ENCODE results near the genes MUC20, MUC4 and TFRC.

GRCh38 chr3:194940051-194940537 lies 254.4 kb downstream of the FAM43A start:
- PRO-cap = no peak

DNA sequence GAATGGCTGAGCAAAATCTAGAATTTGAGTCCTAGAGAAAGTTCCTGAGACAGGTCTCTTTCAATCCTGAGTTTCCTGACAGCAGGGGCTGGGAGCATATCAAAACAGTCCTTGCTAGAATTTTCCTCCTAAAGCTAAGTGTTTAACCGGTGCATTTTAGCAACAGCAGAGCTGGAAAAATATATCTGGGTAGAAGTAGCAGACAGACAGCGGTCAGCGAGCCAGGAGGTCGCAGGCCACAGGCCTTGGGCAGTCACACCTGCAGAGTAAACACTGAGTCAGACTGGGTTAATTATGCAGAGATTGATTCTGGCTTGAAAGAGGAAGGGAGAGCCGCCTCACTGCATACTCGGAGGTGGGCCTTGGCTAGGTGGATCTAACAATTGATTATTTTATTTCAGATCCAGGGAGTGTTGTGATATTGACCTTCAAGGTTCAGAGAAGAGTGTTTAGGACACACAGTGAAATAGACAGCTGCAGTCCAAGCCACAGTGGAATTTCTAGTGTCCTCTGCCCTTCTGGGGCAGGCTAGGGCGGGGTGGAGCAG lies 237.5 kb downstream of the XXYLT1 start:
- PRO-cap = no peak

DNA sequence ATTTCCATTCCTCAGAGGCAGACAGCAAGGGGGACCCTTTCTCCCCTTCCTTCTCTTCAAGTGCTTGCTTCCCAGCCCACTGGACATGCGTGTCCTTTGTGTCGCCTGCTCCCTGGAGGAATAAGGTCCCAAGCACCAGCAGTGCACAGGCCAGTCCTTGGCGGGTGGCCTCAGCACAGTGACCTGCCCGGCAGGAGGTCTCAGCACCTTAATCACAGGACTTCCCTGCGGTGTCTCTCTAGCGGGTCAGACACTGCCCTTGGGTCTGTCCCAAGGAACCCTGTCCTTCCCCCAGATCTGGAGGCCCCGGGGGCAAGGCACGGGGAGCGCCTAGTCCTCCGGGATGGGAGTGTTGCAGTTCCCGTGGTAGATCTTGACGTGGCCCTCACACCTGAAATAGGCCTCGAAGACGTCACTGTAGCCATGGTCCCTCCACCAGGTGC lies 201.6 kb downstream of the XXYLT1 start:
- PRO-cap = no peak

GRCh38 chr3:195583063-195583445 lies 686 bp downstream of the APOD start:
- PRO-cap = no peak

DNA sequence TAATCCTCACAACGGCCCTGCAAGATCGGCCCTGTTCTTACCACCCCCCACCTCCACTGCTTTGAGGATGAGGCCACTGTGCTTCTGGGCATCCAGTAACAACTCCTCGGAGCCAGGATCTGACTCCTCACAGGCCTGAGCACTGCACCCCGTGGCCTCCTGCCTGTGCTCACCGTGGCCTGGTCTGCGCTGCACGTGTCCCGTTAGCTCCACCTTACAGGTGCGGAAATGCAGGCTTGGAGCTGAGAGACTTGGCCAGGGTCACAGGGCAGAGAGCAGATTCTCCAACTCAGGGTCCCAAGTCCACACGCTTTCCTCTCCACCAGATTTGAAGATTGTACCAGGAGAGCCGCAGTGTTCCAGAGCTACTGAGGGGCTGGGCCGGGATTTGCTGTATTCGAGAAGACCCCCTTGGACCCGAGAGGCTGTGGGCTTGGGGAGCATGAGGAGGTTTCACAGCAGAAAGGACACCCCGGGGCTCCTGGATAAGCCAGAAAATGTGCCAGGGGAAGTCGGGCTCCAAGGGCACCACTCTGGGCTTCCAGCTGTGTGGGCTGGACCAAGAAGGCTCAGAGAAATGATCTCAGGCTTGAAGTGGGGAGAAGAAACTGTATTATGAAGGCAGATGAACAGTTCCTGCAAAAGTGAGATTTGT lies 32.5 kb upstream of the APOD start:
- PRO-cap = no peak

DNA sequence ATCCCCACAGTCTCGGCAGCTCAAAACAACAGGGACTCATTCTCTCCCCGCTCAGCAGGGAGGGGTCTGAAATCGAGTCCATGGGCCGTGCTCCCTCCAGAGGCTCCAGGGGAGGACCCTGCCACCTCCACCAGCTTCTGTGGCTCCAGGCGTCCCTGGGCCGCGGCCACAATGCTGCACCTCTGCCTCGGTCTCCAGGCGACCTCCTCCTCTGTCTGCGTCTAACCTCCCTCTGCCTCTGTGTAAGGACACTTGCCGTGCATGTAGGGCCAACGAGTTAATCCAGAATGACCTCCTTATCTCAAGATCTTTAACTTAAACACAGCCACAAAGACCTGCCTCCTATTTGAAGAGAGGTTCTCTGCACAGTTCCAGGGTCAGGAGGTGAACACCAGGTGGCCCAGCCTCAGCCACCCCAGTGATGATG lies 46.6 kb upstream of the APOD start:
- PRO-cap = unidirectional peak, minus-strand start at position 234 of the sequence

GRCh38 chr3:195682143-195682810 lies 38.5 kb upstream of the MUC20 start:
- PRO-cap = no peak

DNA sequence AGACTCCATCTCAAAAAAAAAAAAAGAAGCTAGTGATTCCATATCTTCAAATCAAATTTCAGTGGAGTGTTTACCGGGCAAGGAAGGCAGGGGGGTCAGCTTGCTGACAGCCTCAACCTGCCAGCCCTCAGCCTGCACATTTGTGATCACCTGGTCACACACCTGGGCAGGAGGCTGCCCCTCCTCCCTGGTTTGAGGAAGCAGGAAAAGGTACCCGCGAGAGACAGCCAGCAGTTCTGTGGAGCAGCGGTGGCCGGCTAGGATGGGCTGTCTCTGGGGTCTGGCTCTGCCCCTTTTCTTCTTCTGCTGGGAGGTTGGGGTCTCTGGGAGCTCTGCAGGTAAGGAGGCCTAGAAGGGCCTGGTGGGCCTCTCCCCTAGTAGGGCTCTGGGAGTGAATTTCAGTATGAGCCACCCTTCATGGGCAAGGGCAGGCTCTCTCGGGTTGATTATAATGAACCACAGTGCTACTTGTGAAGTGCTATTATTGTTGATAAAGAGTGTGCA lies at the start of gene MUC20:
TSS of gene MUC20 (plus strand) at position 233 of the 504 bp plus-strand sequence.
- PRO-cap = no peak

DNA sequence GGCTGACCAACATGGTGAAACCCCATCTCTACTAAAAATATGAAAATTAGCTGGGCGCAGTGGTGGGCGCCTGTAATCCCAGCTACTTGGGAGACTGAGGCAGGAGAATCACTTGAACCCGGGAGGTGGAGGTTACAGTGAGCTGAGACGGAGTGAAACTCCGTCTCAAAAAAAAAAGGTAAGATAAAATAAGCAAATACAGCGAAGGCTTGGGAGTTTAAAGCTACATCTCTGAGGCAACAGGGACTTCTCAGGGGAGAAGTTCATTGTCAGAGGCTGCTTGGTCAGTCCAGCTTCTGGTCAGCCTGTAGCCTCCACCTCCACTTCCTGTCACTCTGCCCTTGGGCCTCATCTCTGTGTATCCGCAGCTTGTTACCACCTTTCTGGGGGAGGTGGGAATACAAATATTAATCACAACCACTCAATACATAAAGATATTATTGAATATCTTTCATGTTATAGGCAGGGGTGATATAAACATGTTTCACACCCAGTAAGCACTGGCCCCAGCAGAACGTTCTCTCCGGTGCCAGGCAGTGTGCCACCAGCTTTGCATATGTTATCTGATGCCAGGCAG lies 6.5 kb downstream of the MUC20 start:
- PRO-cap = no peak

- PRO-cap = no peak
Measured at GRCh38 chr3:195807599-195808309, 4.0 kb downstream of the MUC4 start.

- PRO-cap = no peak
Measured at GRCh38 chr3:195811550-195812264, at the start of gene MUC4. MUC4 (minus strand) TSS chr3:195811929.

DNA sequence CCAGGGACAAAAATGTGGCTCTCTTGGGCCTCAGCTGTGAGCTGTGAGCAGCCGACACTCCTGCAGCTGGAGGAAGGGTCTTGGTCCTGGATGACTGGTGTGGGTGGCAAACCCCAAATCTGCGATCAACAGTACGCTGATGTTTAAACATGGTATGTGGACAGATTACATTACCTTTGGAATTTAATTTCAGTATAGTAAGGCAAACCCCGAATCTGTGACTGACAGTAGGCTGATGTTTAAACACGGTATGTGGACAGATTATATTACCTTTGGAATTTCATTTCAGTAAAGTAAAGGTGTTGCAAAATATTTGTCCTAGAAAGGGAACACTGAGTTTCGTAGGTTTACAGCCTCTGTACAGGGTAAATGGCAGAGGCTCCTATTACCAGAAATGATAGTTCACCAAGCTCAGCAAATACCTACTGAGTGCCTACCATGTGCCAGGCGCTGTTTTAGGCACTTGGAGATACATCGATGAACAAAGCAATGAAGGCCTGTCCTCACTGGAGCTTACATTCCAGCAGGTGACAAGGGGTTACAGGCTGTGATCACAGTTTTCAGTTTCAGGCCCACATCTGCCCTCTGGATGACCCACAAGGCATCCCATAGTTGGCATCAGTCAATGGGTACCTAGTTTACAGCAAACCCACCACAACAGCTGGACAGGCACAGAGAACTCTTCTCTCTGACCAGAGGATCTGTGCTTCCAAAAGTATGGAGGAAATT lies 40.6 kb upstream of the MUC4 start:
- PRO-cap = no peak

GRCh38 chr3:195884646-195885724 lies 23.4 kb downstream of the TNK2 start:
- PRO-cap = no peak

- PRO-cap = no peak
Measured at GRCh38 chr3:195895782-195896361, 12.5 kb downstream of the TNK2 start.

- PRO-cap = no peak
Measured at GRCh38 chr3:195898355-195898810, 10.0 kb downstream of the TNK2 start.

- PRO-cap = no peak
Measured at GRCh38 chr3:195989502-195989990, 81.2 kb upstream of the TNK2 start.

- PRO-cap = no peak
Measured at GRCh38 chr3:196054944-196055988, 26.6 kb downstream of the TFRC start.

DNA sequence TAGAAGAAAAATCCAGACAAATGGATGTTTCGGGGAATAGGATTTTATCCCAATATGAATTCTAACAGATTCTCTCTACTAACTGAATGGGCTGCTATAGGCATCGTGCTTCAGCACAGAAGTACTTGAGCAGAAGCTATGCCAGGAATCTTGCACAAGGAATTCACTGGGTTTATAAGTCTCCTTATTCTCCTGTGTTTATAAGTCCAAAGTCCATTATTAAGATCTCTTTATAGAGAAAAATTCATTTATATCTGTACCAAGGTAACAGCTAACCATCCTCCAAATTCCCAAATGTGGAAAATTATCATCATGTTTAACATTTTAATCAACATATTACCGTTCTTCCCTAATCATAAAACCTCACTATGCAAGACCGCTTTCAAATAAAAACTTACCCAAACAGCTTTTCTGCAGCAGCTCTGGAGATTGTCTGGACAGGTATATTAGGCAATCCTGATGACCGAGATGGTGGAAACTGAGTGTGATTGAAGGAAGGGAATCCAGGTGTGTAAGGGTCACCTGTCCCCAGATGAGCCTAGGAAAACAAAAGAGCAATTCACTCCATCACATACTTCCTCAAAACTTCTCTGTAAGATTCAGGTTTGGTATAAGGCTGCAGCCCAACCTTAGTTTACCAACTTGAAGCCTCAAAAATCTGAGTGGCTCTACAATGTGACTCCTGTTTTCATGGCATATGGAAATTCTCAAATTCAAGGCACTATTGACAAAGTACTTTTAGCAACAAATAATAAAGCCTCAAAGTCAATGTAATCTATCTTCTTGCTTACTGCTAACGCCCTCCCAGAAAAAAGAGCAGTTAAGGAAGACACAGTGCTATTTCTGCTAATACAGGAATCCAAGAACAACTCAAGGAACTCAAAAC lies 14.5 kb downstream of the TFRC start:
- PRO-cap = no peak

DNA sequence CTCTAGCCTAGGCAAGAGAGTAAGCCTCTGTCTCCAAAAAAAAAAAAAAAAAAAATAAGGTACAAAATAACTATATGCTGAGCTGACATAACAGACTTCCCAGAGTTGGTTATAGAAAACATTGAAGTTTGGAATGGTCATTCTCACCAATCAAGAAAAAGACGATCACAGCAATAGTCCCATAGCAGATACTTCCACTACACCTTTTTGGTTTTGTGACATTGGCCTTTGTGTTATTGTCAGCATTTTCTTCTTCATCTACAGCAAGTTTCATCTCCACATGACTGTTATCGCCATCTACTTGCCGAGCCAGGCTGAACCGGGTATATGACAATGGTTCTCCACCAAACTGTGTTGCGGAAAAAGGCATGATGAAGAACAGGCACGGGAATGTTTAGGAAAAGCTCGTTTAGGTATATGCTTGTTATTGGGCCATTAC lies 6.9 kb downstream of the TFRC start:
- PRO-cap = no peak

- PRO-cap = bidirectional peak, plus-strand start at chr3:196082259, minus-strand start at chr3:196082090
Measured at GRCh38 chr3:196081967-196082555, at the start of gene TFRC. TFRC (minus strand) TSS chr3:196082090.